GM06990 (cell line): ENCODE measurements around a stretch of chr12.

DNA sequence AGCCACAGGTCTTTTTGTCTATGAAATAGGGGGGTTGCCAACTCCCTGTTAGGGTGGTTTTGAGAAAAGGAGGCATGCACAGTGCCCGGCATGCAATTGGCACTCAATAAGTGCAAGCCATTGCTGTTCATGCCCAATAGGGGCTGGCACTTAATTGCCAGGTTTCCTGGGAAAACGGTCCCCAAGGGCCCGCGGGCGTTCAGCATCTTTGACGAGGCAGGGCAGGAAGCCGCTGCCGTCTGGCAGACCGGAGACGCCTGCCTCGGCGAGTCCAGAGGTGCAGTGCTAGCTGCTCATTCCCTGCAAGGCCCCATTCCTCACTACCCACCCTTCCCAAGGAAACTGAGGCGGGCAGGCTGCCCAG lies 3.5 kb downstream of the SH2B3 start:
- RRBS: no CpG with 5 or more reads among the region's 13 CpGs

GRCh38 chr12:111518013-111518554 lies 81.0 kb downstream of the ATXN2 start:
- RRBS: no CpG with 5 or more reads among the region's 4 CpGs

- RRBS: no CpG with 5 or more reads among the region's 2 CpGs
Observed at GRCh38 chr12:111767744-111768067, 973 bp downstream of the ALDH2 start.

- RRBS: no CpG with 5 or more reads among the region's 3 CpGs
Observed at GRCh38 chr12:111781024-111781475, 14.3 kb downstream of the ALDH2 start.

GRCh38 chr12:111901134-111901911 lies 59.3 kb downstream of the MAPKAPK5 start:
- RRBS: no CpG with 5 or more reads among the region's 5 CpGs

DNA sequence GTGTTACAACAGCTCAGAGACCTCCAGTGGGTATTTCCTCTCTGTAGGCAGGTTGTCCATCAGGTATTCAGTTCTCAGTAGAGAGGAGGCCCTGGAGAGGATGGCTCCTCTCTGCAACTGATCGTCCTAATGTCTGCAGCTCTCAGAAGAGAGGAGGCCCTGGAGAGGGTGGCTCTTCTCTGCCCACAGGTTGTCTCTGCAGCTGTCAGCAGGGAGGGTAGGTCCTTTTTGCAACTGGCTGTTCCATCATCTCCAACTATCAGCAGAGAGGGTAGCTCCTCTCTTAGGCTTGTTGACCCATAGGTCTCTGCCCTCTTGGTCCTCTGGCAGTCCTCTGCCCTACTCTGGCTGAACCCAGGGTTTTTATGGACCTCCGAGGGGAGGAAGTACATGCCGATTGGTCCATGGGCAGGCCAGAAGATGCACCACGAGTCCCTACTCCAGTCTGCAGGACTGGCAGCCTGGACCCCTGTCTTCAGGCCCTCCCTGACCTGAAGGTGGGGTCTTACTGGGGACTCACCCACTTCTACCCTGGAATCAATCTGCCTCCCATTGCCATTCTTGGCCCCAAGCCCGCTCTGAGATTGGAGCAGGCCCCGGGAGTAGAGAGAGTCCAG lies 2.4 kb downstream of the TMEM116 start:
- RRBS: no CpG with 5 or more reads among the region's 6 CpGs

- RRBS: 100% methylated on average over 1 of the region's 14 CpGs
Observed at GRCh38 chr12:112153466-112154290, 28.3 kb downstream of the TRAFD1 start.

DNA sequence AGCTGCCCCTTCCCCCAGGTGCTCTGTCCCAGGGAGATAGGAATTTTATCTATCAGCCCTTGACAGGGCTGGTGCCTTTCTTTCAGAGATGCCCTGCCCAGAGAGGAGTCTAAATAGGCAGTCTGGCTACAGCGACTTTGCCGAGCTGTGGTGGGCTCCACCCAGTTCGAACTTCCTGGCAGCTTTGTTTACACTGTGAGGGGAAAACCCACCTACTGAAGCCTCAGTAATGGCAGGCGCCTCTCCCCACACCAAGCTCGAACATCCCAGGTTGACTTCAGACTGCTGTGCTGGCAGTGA lies 33.4 kb downstream of the TRAFD1 start:
- RRBS: no CpG with 5 or more reads among the region's 5 CpGs

GRCh38 chr12:112175562-112176164 lies 50.3 kb downstream of the TRAFD1 start:
- RRBS: no CpG with 5 or more reads among the region's 18 CpGs

- RRBS: no CpG with 5 or more reads among the region's 6 CpGs
Observed at GRCh38 chr12:112450111-112450676, 31.4 kb downstream of the PTPN11 start.

DNA sequence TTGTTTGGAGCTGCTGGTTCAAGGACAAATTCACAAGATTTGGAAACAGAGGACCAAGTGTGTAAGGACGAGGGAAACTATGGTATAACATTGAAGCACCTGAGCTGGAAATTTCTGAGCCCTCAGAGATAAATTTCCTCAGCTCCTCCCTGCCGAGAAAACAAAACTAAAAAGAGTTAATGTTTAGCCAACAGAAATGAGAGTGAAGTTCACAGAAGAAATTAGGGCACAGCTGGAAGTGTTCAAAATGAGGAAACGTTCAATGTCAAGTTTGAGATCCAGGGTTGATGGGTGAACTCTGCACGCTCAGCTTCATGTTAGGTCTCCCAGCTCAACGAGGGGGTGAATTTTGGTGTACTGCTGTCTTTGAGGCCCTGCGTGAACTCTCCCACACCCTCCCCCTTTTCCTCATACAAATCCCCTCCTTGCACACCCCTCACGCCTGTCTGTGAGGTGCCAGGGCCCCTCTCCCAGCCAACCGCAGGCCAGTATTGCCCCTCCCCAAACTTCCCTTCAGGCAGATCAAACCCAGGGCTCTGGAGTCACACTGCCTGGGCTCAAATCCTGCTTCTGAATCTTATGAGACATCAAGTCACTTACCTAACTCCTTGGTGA lies 13.3 kb upstream of the OAS3 start:
- RRBS: no CpG with 5 or more reads among the region's 8 CpGs

- RRBS: no CpG with 5 or more reads among the region's 5 CpGs
Observed at GRCh38 chr12:112971117-112971490, 7.2 kb upstream of the OAS2 start.

DNA sequence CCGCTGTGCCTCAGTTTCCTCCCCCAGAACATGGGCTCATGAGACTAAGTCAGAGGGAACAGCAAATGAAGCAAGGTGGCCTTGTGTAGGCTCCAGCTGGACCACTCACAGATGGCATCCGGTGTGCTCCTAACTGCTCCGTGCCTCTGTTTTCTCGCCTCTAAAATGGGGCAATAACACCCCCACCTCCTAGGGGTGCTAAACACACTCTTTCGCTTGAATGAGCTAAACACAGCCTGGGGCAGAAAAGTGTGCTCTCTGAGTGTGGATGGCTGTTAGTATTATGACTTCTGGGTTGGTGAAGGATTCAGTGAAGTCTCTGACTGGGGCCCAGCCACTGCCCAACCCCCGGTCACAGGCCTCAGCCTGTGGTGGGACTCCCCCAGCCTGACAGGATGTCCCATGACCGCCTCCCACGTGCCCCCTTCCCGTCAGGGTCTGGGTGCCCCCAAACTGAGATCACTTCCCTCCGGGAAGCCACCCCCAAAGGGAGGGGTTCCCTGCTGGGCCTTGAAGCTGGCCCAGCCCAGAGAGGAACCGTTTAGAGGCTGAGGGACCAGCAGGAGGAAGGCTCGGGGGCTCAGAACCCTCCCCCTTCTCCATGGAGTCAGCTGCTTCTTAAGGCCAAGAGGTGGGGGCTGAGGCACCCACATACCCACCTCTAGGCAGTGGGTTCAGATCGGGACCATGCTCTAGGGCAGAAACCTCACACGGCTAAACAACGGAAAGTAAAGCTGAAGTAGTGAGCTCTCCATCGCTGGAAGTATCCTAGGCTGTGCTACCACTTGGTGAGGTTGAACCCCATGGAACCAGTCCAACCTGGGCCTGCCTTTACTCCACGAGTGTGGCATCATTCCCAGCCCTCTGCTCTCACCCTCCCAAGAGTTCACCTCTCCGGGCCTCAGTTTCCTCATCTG lies 13.7 kb downstream of the DTX1 start:
- RRBS: 7% methylated on average over 2 of the region's 18 CpGs

DNA sequence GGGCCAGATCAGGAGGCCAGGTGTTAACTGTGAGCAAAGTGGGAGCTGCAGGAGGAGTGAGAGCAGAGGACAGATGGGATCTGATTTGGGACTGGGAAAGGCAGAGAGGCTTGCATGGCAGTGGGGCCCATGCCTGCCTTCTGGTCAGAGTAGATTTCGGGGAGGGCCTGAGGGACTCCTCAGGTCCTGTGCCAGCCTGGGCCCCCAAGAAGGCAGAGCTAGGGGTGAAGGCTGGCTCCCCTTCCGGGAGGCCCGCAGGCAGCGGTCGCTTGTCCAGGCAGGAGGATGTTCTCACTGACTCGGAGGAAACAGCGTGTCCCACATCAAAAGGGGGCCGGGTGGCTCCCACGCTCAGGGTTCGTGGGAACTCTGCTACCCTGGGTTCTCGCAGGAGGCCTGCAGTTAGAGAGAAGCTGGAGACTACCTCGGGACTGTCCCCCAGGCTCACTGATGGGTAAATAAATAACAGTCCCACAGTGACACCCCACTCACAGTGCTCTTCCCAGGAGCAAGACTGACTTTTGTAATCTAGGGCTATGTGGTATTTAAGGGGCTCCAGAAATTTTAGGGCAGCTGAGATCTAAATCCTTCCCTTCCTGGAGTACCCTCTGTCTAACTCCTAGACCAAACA lies 32.9 kb downstream of the DTX1 start:
- RRBS: 26% methylated on average over 6 of the region's 12 CpGs

DNA sequence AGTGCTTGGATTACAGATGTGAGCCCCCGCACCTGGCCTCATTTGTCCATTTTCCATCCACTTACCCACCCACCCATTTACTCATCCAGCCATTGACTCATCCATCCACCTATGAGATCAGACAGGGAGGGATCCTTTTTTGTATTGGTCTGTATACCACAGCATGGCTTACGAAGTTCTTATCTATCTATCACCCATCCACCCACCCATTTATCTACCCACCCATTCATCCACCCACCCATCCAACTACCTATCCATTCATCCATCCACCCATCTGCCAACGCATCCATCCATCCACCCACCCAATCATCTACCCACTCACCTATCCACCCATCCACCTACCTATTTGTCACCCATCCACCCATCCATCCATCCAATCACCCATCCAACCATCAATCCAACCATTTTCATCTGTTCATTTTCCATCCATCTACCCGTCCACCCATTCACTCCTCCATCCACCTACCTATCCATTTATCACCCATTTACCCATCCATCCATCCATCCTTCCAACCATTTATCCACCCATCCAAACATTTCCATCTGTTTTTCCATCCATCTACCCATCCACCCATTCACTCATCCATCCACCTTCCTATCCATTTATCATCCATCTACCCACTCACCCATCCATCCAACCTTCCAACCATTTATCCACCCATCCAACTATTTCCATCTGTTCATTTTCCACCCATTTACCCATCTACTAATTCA lies 13.6 kb downstream of the SDS start:
- RRBS: no CpG with 5 or more reads among the region's 4 CpGs

GRCh38 chr12:113391609-113392524 lies 11.8 kb downstream of the SDS start:
- RRBS: no CpG with 5 or more reads among the region's 9 CpGs

DNA sequence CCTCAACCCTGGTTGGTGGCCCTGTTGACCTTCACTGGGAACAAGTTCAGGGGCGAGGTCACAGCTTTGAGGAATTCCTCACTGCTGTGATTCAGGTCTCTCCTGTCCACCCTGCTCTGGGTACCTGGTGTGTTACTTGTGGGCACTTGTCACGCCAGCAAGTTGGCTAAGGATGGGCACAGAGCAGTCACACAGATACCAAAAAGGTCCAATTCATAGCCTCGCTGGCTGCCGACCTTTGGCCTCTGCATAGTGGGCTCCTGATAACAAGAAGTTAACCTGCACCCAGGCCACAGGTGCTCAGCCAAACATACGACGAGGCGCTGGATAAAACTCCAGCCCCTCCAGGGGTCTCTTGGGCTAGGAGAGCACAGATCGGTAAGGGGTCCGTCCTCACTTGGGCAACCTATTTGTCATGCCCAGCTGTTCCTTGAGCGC lies 11.1 kb downstream of the SDS start:
- RRBS: no CpG with 5 or more reads among the region's 10 CpGs

DNA sequence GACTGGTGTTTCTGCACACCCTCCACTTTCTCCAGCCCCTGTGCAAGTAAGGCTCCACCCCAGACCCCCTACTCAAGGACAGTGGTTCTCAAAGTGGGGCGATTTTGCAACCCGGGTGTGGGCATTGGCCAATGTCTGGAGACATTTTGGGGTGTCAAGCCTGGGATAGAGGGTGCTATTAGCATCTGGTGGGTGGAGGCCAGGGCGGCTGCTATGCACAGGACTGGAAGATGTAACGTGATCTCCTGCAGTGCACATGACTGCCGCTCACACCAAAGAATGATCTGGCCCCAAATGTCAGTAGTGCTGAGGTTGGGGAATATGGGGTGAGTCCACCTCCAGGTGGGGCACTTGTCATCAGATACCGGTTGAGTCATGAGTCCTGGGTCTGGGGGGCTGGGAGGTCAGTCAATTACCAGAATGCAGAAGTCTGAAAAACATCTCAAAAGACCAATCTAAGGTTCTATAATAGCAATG lies 6.2 kb upstream of the SDSL start:
- RRBS: no CpG with 5 or more reads among the region's 6 CpGs

GRCh38 chr12:113863123-113863610 lies 103.0 kb downstream of the RBM19 start:
- RRBS: no CpG with 5 or more reads among the region's 11 CpGs

GRCh38 chr12:113932644-113933586 lies 33.2 kb downstream of the RBM19 start:
- RRBS: no CpG with 5 or more reads among the region's 23 CpGs